Left colon (tissue), 1 donor: ENCODE measurements around the genes SLC3A2, ZFTA, NAA40 and DNAJC4.

DNA sequence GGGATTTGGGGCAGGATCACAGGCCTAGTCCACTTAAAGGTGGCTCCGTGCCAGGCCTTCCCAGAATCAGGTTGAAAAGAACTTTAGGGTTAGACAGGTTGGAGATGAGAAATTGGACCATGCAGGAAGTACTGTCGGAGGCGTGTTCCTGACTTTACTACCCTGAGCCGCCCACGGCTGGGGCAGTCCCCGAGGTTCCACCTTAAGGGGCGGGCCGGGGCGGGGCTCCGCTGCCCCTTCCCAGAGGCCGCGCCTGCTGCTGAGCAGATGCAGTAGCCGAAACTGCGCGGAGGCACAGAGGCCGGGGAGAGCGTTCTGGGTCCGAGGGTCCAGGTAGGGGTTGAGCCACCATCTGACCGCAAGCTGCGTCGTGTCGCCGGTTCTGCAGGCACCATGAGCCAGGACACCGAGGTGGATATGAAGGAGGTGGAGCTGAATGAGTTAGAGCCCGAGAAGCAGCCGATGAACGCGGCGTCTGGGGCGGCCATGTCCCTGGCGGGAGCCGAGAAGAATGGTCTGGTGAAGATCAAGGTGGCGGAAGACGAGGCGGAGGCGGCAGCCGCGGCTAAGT lies at the start of gene SLC3A2:
Gene SLC3A2 (plus strand): TSS at position 266 of the 571 bp plus-strand sequence.
- PRO-cap, result bidirectional peak, plus-strand start at position 266 of the sequence, minus-strand start at position 150 of the sequence

- PRO-cap, result no peak
Measured at GRCh38 chr11:62883508-62884089, 2.9 kb downstream of the SLC3A2 start.

DNA sequence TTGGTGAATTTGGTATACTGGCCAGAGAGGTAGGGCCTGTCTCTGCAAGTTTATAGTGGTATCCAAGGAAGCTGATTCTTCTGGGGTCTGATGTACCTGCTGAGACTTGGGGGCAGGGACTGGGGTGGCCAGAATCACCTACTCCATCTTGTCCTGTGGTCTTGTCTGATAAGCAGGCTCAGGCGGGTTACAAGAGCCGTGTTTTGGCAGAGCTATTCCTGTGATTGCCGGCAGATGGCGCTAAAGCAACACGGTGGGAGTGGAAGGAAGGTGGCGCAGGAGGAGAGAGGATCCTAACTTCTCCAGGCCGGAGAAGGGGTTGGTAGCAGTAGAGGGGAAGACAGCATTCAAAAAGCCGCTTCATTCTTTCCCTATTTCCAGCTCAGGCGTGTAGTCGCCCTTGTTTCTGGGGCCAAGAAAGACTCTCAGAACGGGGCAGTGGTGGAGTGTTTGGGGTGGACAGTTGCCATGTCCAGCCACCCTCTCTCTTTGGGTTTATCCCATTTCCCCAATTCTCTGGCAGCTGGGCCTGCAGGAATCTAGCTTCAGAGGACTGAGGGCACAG lies 15.2 kb downstream of the CHRM1 start:
- PRO-cap, result no peak

DNA sequence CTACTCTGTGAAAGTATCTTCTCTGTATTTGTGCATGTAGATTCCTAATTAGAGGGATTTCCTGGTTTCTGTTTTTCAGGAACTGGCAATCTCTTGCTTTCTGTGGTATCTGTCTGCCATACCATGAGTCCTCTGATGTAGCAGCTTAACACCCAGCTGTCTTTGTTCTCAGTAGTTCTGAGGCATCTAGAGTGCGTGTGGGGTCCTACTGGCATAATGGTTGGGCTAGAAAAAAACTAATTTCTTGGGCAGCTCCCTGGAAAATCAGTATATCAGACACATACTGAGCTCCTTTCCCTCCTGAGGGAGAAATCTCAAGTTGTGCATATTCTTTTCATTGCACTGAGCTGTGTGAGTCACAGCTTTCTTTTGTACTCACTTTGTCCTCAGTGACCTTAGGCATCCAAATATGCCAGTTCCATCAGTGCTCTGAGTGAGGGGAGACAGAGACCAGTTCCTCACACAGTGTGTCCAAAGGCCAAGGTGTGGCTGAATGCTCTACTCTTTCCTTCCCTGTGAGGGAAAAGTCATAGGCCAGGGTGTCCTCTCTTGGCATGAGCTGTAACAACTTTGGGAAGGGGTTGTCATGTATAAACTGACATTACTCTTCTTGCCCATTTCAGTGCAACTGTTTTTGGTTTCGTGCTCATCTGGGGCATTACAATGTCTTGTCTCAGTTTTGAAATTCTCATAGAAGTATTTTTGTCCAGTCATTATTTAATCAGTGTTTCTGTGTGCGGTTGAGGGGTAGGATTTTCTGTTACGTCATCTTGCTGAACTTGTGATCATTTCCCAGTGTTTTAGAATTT lies 35.6 kb upstream of the SLC22A24 start:
- PRO-cap, result no peak

- PRO-cap, result no peak
Measured at GRCh38 chr11:63246098-63246578, 2.7 kb upstream of the SLC22A25 start.

- PRO-cap, result no peak
Measured at GRCh38 chr11:63491593-63492084, 672 bp upstream of the PLAAT5 start.

- PRO-cap, result no peak
Measured at GRCh38 chr11:63622250-63622903, 8.1 kb upstream of the PLAAT3 start.

DNA sequence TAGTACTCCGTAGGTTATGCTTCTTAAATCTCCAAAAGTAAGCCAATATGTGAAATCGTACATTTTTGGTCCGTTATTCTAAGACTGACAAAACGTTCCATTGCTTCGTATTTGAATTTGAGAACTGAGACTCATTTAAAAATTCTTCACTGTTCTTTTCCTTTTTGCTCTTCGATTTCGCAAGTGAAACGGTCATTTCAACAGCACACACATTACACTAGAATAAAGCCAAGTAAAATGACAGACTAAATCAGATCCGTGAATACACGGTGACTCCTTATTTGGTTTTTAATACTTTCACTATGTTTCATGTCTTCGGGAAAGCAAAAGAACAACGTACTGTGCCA lies 907 bp downstream of the ATL3 start:
- PRO-cap, result no peak

DNA sequence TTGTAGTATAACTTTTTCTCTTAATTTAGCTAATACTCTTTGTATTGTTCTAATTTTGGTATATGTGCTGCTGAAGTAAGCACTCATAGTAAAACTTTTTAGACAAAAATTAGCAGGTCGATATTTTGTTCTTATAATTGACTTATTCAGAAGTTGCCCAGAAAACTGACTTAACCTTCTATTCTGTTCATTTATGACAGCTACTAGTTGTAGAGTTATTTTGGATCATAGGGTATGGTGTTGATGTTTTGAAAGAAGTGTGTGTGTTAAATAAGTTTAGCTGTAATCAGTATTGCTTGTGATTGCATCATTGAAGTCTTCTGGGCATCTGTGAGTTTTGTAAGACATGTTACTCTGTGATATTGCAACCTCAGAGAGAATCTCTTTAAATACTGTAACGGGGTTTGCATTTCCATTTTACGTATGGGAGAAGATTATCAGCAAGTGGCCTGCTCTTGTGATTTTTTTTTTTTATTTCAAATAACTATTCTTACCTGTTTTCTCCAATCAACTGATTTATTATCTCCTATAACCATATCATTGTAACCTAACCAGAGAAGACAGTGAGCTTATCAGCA lies 7.9 kb downstream of the RTN3 start:
- PRO-cap, result no peak

GRCh38 chr11:63768578-63769636 lies at the start of gene ZFTA:
ZFTA (minus strand) TSS chr11:63768775.
- PRO-cap, result unidirectional peak, minus-strand start at chr11:63768768

GRCh38 chr11:63813925-63814414 lies 714 bp downstream of the SPINDOC start:
- PRO-cap, result no peak

- PRO-cap, result no peak
Measured at GRCh38 chr11:63868070-63869023, 29.4 kb downstream of the MARK2 start.

DNA sequence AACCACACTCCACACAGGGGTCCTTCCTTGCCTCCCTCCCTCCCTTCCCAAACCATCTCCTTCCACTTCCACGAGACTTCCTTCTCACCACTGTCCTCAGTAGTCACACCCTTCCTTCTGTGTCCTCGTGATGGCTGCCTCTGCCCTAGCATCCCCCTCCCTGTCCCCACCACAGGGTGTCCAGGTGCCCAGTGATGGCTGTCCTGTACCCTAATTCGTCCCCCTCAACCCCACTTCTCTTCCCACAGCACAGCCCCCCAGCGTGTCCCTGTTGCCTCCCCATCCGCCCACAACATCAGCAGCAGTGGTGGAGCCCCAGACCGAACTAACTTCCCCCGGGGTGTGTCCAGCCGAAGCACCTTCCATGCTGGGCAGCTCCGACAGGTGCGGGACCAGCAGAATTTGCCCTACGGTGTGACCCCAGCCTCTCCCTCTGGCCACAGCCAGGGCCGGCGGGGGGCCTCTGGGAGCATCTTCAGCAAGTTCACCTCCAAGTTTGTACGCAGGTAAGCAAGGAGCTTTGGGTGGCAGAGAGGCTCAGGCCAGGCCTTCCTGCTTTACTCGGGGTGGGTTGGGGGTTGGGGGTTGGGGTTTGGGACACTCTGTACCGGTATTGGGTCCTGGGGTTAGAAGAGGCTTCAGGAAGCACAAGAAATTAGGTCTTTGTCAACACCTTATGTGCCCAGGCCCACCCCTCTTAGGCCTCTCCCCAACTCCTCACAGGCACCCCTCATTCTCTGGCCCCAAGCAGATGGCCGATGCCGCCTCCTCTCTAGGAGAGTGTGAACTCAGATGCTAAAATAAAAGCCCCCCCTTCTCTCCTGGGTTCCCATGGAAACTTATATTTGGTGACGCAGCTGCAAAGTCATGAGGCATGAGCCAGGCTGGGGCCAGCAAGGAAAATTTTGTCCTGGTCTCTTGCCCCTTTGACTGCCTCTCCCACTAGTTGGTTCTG lies 12.1 kb downstream of the RCOR2 start:
- PRO-cap, result no peak

DNA sequence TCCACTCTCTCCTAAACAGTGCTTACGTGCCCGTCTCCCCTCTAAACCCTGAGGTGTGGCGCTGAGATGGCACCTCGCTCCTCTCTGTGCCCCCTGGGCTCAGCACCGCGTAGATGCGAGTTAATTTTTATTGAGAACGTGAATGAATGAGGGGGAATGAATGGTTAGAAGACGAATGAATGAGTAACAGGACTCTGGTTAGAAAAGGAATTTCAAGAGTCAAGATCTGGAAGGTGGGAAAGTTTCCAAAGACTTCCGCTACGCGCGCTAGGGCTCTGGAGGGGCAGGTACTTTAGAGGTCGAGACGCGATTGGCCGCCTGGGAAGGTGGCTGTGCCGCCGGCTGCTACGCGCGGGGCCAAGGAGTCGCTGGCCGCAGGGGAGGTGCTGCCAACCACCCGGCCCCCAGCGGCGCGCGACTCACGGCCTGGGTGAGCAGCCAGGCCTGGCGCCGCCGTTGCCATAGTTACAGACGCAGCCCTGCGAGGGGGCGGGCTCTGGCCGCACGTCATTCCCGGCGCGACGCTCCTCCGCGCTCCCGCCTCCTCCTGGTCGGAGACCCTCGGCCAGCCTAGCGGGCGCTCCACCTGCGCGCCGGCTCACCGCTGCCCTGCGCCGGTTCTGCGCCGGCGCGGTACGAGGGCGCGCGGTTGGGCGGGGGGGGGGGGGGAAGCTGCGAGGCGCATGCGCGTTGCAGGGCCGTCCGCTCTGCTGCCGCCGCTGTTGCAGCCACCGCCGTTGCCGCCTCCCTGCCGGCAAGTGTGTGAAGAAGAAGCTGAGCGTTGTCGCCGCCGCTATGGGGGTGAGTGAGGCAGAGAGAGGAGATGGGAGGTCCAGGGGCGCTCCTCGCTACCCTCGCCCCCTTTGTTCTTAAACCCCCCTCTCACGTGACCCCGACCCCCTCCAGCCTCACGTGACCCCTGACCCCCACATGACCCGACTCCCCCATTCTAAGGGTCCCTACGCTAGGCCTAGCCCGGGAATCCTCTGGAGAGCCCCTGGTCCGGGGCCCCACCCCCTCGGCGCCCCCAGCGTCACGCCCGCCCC lies at the start of gene NAA40:
Gene NAA40 (plus strand): TSS at position 701 of the 1,046 bp plus-strand sequence.
- PRO-cap, result bidirectional peak, plus-strand start at position 701 of the sequence, minus-strand start at position 611 of the sequence

DNA sequence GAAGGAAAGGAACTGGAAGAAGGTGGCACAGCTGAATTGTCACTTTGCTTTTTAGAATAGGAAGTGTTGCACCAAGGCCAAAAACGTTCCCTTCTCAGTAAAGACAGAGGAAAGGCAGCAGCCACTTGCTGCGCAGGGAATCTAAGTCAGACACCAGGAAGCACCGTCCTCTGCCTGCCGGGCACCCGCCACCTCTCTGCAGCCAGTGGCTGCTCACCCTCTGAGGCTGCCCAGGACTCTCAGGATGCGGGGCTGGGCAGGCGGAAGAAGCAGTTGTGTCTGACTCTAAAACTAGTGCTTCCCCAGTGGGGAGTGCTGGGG lies 7.9 kb upstream of the FLRT1 start:
- PRO-cap, result no peak

DNA sequence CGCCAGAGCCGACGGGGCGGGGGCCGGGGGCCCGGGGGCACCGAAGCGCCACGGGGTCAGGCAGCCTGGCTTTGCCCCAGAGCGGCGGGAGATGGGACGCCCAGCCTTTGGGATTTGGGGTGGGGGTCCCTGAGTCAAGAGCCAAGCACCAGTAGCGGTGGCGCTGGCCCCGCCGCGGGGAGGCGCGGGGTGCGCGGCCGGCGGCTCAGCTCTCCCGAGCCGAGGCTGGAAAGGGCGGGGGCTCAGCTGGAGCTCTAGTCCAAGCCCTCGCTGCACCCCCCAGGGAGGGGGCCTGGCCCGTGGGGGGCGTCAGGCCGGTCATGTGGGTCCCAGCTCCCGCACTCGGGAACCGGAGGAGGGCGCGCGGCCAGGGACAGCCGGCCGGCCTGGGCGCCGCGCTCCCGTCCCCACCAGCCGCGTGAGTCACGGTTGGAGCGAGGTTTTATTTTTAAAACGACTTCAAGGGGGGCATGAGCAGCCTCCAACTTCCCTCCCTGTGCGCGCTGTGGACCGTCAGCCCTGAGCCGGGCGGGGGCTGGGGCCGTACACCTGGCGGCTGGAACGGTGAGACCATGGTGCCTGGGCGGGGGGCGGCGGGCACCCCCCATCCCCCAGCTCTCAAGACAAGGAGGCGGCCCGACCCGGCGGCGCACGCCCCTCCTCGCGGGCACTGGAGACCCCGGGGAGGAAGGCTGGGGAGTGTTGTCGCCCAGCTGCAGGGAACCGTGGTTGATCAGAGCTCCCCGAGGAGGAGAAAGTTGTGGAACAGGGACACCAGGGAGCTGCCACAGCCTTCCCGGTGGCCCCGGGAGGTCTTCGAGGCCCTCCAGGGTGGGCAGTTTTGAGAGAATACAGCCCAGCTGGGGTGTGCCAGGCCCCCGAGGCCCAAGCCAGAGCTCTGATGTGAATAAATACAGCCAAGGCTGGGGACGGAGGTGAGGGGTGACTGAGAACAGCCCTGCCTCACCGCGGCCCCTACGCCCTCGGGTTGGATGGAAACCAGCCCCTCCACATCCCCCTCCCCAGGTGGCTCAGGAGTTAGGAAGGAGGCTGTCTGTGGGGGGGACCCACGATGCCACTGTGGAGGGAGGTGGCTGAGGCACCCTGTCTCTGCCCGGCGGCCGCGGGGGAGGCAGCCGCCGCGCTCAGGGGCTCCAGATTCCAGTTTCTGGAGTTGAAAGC lies 872 bp downstream of the FLRT1 start:
- PRO-cap, result no peak

DNA sequence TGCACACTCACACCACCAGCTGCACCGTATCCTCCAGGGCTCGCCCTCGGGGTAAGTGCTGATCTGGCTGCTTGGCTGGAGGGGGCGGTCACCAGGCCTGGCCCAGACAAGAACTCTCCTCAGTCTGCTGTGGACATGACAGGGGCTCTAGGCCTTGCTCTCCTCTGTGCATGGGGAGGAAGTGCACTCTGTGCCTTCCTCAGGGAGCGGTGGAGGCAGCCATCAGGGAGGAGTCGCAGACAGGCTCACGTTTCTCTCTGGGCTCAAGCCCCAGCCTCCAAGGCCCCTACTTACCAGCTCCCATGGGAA lies 827 bp downstream of the TRPT1 start:
- PRO-cap, result no peak

- PRO-cap, result bidirectional peak, plus-strand start at chr11:64230567, minus-strand start at chr11:64230378; bidirectional peak, plus-strand start at chr11:64230943, minus-strand start at chr11:64230779
Measured at GRCh38 chr11:64230052-64231073, at the start of gene DNAJC4. DNAJC4 (plus strand) TSS chr11:64230548.

GRCh38 chr11:64247186-64247770 lies 535 bp upstream of the PPP1R14B start:
- PRO-cap, result bidirectional peak, plus-strand start at chr11:64247589, minus-strand start at chr11:64247420

- PRO-cap, result no peak
Measured at GRCh38 chr11:64250700-64251247, 556 bp upstream of the PLCB3 start.